Cardiac septum (tissue), 1 donor: ENCODE measurements around the genes NPIPB5, SCNN1B and CACNG3.

DNA sequence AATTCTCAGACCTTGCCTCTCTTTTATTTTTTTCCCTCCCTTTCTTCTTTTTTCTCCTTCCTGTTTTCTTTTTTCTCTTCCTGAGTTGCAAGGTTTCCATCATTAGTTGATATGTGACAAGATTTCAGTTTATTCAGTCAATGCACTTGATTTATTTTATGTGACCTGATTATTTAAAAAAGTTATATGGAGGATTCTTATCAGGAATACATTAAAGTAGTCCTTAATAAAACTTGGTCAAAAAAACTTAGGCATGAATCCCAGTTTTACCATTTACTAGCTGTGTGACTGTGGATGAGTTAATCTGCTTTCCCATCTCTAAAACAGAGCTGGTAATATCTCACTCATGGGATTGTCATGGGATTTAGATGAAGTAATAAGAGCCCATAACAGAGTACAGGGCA lies 31.6 kb upstream of the CDR2 start:
- PRO-cap, result no peak

GRCh38 chr16:22410118-22410773 lies 35.8 kb upstream of the CDR2 start:
- PRO-cap, result no peak

DNA sequence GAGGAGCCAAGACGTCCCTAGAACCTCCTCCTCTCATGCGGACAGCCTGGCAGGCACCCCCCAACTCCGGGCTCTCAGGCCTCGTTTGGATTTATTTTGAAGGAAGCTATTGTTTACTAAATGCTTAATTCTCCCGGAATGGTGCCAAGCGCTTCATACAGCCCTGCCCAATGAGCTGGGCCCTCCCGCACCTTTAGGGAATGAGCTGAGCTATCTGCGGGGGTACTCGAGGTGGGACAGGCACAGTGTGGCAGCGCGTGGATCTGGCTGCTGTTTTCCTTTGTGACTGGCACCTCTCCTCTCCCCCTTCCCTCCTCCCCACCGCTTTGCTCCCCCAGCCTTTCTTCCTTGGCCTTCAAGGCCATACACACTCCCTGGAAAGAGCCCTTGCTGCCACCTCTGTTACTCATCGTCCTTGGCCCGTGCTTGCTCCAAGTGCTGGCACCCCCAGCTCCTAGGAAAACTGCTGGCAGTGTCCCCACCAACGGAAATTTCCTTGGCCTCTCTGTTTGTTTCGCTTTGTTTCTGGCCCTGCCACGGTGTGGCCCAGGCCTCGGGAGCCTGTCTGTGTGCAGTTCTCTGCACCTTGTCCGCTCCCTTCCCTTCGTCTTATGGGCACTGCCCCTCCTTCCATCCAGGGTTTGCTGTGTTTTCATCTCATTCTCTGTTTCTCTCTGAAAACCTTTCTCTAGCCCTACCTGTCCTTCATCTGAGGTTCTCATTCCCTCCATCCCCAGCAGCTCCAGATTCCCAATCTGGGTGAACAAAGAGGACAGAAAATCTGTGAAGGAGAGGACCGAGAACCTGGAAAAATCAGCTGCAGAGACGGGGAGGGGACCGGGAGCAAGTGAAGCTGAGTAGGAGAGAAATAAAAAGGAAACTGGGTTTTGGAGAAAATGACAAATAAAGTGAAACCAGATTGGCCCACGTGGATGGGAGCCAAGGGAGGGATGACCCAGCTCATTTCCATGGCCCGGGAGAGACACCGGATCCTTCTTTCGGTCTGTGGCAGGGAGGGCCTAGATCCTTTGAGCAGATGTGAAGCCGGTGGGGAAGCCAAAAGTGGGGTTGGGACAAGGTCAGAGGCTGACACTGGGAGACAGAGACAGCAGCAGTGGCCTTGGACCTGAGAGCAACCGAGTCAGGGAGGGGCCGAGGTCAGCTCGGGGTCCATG lies 50.2 kb upstream of the CDR2 start:
- PRO-cap, result unidirectional peak, minus-strand start at position 849 of the sequence

DNA sequence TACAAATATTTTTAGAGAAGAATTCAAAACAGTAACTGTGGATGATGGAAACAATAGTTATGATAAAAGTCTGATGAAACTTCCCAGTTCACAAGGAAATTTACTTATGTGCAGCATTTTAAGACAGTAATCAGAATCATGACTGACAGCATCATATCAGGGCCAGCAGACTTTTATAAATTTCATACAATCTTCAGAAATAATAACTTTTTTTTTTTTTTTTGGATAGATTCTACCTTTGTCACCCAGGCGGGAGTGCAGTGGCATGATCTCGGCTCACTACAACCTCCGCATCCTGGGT lies at the start of gene NPIPB5:
TSS of gene NPIPB5 (plus strand) at position 225 of the 301 bp plus-strand sequence.
- PRO-cap, result no peak

GRCh38 chr16:22534045-22534976 lies 23.6 kb downstream of the NPIPB5 start:
- PRO-cap, result no peak

DNA sequence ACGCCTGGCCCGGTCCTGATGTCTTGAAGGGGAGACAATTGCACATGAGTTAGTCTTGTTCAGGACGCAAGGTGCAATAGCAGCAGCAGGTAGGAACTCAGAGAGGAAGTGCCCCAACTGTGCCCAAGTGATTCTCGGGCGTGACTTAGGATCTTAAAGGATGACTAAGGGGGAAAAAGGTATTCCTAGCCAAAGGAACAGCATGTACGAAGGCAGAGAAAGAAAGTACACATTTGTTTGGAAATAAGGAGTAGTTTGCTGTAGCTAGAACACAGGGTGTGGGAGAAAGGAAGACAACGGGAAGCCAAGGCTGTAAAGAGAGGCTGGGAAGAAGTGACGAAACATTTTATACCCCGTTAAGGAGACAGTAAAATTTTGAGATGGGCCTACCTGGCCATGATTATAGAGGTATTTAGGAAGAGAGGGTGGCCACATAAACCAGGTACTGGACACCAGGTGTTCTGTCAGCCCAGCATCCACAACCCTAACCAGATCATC lies 43.8 kb upstream of the SCNN1B start:
- PRO-cap, result no peak

GRCh38 chr16:23302052-23303025 lies at the start of gene SCNN1B:
Gene SCNN1B (plus strand): TSS chr16:23302302.
- PRO-cap, result no peak

- PRO-cap, result no peak
Measured at GRCh38 chr16:23384791-23385350, 68.1 kb downstream of the COG7 start.

DNA sequence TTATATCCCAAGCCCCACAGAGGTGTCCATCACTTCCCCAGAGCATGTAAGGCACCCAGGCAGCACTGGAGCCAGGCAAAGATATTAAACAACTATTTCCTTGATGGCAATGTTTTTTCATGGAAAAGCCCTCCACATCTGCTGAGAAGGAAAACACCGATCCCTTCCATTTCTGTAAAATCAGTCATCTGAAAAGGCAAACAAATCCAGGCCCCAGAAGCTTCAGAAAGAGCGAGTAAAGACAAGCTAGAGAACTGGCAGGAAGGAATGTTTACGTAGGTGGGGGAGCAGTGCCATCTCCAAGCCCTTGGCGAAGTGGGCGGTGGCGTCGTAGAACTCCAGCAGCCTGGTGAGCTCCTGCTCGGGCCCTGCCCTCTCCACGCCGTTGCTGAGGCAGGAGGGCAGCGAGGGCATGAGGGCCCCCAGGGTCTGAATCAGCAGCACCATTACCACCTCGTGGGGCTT lies 28.5 kb downstream of the COG7 start:
- PRO-cap, result no peak

DNA sequence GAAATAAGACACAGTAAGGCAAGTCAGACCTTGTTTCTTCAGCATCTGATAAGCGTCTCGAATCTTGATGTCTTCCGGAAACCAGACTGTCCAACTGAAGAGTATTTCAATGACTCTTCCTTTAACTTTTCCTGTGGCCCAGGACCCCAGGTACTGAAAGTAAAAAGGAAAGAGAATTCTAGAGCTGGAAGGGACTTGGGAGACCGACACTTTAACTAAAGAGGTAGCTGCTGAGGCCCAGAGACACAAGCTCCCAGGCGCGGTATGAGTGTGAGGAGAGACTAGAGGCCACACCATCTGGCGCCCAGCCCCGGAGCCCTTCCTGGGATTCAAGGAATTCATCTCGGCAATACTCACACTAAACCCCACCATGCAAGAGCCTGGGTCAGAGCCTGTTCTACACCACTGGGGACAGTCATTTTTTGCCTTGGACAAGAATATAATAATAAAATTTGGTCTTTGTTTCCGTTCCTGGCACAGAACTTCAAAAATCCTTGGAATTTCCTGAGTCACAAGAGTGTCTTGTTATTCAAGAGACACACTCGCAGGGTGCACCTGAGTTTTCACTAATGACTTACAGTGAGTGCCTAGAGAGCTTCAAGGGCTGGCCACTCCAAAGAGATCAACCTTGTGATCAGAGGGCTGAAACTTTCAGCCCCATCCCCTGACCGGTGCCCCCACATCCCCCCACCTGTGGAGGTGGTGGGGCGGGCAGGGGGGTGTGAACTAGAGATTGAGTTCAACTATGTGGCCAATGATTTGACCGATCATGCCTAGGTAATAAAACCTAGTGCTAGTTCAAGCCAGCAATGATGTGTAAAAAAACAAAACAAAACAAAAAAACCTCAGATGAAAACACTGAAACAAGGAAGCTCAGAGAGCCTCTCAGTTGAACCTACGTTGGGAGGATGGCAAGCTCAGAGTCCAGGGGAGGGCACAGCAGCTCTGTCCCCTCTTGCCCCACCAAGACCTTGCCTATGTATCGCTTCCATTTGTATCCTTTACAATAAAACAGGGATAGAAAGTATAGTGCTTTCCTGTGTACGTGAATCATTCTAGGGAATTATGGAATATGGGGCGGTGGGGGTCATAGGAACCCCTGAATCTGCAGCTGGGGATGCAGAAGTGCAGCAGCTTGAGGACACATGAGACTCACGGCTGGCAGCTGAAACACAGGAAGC lies 18.3 kb downstream of the GGA2 start:
- PRO-cap, result no peak

- PRO-cap, result no peak
Measured at GRCh38 chr16:23493303-23493993, 16.8 kb downstream of the GGA2 start.

DNA sequence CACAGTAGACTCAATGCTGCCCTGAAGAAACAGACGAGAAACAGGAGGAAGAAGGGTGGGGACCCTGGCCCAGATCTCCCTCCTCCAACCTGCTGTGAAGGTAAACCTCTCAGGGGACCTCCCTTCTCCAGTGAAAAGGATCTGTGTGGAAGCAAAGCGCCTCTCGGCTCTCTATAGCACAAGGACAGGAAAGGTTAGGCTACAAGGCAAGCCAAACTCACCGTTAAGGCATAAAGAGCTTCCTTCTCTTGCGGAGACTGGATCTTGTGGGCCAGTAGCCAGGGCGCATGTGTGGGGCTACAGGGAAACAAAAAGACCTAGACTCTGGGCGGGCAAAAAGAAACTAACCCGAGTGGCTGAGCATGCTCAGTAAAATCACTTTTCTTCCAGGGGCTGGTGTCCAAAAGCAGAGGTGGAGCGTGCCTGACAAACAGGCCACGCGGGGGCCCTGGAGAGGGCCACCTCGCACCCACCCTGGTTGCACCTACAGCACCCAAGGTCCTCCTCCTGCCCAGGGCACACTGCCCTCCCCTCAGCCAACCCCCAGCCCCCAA lies 16.1 kb downstream of the GGA2 start:
- PRO-cap, result no peak

DNA sequence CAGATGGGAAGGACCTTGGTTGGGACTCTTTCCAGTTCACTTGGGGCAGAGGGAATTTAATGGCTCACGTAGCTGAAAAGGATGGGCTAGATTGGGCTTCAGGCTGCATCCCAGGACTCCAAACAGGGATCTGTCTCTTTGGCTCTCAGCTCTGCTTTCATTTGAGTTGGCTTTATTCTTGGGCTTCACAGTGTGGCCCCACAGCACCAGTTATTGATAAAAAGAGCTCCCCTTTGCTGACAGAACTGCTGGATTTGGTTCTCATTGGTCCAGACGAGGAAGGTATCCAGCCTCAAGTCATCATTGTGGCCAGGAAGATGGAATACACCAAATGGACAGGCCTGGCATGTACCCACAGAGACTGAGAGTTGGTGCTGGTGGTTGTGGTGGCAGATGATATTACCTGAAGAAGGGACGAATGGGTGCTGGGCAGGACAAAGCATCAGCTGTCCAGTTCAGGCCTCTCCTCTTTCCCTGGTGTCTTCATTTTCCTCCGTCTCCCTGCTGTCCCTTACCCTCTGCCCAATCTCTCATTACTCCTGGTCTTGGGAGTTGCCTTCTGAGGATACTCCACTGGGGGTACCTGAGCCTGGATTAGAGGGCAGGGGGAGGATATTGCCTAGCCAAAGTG lies 9.4 kb upstream of the PLK1 start:
- PRO-cap, result no peak

DNA sequence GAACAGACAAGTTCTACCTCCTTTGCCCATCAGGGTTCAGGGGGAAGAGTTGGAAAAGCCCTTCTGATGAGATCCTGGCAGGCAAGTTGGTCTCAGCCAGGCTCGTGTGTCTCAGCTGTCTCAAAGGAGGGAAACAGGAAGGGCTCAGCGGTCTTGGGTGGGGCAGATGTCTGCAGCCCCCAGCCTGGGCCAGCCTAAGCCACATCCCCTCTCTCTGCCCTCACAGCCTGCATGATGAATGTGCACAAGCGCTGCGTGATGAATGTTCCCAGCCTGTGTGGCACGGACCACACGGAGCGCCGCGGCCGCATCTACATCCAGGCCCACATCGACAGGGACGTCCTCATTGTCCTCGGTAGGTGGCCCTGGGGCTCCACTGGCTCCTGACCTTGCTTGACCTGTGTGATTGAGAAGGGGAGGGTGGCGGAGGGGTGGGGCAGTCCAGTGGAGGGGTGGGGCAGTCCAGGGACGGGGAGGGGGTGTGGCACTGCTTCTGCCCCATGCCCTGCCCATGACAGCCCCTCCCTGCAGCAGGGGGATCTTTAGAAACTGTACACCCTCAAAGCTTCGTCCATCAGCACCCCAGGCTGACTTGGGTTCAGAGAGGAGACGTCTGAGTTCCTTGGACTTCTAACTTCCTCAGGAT lies 199.5 kb downstream of the PRKCB start:
- PRO-cap, result no peak

DNA sequence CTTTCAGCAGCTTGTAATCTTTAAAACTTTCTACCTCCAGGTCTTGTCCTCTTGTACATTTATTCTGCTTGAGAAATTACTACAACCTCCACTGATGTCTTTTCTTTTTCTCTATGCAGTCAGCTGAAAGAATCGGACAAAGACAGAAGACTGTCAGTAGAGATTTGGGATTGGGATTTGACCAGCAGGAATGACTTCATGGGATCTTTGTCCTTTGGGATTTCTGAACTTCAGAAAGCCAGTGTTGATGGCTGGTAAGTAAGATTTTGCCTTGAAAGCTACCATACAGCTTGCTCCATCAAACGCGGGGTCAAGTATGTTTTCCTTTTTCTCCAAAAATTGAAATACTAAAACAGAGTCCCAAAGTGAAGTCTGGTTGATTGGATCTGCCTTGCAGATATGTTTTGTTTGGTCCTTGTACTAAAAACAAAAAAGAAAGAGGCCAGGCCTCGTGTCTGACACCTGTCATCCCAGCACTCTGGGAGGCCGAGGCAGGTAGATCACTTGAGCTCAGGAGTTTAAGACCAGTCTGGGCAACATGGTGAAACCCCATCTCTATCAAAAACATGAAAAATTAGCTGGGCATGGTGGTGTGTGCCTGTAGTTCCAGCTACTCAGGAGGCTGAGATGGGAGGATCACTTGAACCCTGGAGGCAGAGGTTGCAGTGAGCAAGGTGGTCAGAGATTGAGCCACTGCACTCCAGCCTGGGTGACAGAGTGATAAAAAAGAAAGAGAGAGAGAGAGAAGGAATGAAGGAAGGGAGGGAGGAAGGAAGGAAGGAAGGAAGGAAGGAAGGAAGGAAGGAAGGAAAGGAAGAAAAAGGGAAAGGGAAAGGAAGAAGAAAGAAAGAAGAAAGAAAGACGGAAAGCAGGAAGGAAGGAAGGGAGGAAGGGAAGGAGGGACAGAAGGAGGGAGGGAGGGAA lies 161.8 kb upstream of the CACNG3 start:
- PRO-cap, result no peak

DNA sequence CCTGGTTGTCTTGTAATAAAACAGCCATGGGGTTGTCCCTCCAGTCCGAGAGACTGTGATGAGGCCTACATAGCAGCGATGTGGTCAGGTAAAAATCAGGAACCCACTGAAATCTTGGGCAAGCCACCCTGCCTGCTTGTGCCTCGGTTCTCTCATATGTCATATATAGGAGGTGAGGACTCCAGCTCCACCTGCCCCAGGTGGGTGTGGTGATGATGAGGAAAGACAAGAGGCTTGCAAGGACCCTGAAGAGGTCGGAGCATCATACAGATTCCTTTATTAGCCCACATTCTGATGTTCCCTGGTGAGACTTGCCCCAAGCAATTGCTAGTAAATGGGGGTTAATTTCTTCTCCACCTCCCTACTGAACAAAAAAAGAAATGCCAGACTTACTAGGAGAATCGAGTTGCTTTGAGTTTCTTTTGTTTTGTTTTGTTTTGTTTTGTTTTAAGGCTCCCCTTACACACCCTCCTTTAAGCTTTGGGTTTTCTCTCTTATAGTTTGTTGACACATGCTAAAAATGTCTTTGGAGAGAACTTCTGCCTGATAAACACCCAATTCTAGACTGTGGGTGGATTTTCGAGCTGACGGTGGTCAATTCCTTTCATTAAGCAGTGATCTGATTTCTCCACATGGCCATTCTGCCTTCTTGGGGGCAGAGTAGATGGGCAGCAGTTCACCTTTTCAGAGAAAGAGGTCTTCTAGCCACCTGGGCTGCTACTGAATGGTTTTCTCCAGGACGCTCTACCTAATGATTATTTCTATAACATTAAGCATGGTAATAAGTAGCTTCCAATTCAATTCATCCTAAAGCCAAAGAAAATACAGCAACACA lies 37.1 kb upstream of the CACNG3 start:
- PRO-cap, result no peak

GRCh38 chr16:24255688-24256621 lies at the start of gene CACNG3:
Gene CACNG3 (plus strand): TSS chr16:24256335.
- PRO-cap, result no peak

DNA sequence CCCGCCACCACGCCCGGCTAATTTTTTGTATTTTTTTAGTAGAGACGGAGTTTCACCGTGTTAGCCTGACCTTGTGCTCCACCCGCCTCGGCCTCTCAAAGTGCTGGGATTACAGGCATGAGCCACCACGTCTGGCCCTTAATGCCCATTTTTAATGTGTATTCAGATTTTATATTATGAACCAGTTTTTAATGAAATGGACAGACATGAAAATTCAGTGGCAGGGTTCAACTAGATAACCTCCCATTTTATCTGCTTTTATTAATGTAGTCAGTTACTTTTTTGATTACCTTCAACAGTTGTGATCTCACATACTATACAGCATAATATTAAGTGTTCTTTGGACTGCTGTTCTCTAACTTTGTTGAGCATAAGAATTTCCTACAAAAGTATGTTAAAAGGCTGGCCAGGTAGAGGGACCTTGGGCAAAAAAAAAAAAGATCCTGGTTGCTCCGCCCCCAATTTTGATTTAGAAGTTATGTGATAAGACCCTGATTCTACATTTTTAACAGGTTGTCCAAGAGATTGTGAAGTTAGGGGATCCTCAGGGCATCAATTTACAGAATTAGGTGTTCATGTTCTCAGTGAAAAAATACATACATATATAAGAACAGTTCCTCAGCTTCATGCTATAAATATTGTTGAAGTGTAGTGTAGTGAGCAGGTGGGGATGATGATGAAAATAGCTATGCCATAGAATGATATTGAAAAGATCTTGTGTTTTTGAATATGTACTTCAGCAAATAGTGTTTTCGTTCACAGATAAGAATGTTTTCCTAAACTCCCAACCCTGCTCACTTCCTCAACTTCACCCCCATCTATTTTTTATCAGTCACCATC lies 18.0 kb downstream of the RBBP6 start:
- PRO-cap, result no peak

DNA sequence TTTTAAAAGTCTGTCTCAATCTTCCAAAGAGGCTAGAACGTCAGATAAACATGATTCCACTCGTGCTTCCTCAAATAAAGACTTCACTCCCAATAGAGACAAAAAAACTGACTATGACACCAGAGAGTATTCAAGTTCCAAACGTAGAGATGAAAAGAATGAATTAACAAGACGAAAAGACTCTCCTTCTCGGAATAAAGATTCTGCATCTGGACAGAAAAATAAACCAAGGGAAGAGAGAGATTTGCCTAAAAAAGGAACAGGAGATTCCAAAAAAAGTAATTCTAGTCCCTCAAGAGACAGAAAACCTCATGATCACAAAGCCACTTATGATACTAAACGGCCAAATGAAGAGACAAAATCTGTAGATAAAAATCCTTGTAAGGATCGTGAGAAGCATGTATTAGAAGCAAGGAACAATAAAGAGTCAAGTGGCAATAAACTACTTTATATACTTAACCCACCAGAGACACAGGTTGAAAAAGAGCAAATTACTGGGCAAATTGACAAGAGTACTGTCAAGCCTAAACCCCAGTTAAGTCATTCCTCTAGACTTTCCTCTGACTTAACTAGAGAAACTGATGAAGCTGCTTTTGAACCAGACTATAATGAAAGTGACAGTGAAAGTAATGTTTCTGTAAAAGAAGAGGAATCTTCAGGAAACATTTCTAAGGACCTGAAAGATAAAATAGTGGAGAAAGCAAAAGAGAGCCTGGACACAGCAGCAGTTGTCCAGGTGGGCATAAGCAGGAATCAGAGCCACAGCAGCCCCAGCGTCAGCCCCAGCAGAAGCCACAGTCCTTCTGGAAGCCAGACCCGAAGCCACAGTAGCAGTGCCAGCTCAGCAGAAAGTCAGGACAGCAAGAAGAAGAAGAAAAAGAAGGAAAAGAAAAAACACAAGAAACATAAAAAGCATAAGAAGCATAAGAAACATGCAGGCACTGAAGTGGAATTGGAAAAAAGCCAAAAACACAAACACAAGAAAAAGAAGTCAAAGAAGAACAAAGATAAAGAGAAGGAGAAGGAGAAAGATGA lies 32.3 kb downstream of the RBBP6 start:
- PRO-cap, result no peak

DNA sequence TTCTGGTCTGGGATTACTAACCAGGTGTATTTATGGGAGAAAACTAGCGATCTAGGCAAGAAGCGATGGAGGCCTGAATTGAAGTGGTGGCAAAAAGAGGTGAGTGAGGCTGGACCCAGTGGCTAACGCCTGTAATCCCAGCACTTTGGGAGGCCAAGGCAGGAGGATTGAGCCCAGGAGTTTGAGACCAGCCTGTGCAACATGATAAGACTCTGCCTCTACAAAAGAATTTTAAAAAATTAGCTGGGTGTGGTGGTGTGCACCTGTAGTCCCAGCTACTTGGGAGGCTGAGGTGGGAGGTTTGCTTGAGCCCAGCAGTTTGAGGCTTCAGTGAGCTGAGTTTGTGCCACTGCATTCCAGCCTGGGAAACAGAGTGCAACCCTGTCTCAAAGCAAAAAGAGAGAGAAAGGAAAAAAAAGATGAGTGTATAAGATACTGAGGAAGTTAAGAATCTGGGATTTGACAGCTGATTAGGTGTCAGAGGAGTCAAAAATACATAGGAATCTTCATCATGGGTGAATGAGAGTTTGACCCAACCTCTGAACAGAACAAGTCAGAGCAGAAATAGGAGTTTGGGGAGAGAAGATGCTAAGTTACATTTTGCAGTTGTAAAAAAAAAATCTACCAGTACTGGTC lies 4.5 kb downstream of the TNRC6A start:
- PRO-cap, result no peak